Bronchial epithelial cell (primary cell): Measurements from ENCODE around the gene TXNDC15.

GRCh38 chr5:133405708-133406032 is 206.7 kb downstream of the FSTL4 start:
- RRBS, 2 experiments, result no CpG with 5 or more reads among the region's 7 CpGs

DNA sequence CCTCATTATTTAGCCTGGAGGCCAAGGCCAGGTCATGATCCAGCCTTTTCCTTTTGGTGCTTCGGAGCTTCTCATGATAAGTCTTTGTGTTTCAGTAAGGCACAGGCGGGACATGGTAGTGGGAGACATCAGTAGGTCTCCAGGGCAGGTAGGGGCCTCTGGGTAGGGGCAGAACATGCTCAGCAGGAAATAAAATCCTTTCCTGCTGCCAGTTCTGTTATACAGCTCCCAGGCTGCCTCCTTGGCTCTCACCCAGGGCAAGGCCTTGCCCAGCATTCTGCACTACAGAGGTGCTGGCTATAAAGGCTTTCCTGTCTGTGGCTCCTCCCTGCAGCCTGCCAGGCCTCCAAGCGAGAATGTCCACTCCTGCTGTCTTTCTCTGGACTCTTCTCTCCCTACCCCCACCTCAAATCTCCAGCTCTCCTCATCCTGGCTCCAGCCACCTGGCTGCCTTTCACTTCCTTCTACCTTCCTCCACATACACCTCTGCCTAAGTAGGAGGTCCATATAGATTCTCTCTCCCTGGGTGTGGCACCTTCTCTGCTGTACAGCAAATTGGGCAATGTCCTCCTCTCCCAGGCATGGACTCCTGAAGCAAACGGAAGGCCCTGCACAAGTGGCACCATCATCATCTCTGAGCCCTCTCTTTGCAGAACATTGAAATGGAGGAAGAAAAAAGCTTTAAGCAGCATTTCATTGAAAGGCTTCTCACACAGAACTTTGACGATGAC is 128.6 kb downstream of the FSTL4 start:
- RRBS, 2 experiments, result no CpG with 5 or more reads among the region's 5 CpGs

- RRBS, 2 experiments, result no CpG with 5 or more reads among the region's 19 CpGs
These were observed 28.9 kb downstream of the FSTL4 start for GRCh38 chr5:133583493-133583860.

GRCh38 chr5:133825432-133826302 is 142.8 kb downstream of the C5orf15 start:
- RRBS, 2 experiments, result no CpG with 5 or more reads among the region's 17 CpGs

GRCh38 chr5:133935154-133935593 is 33.3 kb downstream of the C5orf15 start:
- RRBS, 2 experiments, result no CpG with 5 or more reads among the region's 4 CpGs

GRCh38 chr5:134086982-134087376 is 27.5 kb upstream of the TCF7 start:
- RRBS, 2 experiments, result no CpG with 5 or more reads among the region's 13 CpGs

GRCh38 chr5:134146402-134147419 is 30.0 kb downstream of the SKP1 start:
- RRBS, 2 experiments, result no CpG with 5 or more reads among the region's 4 CpGs

- RRBS, 2 experiments, result no CpG with 5 or more reads among the region's 15 CpGs
These were observed 24.8 kb downstream of the SKP1 start for GRCh38 chr5:134151488-134152740.

DNA sequence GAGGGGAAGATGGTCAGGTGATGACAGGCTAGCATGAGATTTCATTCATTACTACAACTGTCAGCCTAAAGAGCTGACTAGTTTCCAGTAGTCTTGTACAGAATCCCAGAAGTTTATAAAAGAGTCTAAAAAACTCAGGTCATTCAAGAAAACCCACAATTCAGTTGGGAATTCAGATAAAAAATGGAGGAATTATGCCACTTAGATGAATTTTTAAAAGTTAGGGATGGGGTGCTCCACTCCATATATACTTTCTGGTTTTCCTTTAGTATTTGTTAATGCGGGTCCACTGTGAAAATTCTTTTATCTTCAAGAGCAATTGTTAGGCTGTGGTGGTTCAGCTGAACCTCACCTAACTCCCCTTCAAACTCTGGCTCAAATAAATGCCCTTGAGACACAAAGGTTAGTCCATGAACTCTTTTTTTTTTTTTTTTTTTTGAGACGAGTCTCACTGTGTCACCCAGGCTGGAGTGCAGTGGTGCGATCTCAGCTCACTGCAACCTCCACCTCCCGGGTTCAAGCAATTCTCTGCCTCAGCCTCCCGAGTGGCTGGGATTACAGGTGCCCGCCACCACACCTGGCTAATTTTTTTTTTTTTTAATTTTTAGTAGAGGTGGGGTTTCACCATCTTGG is 13.2 kb upstream of the SKP1 start:
- RRBS, 2 experiments, result no CpG with 5 or more reads among the region's 6 CpGs

DNA sequence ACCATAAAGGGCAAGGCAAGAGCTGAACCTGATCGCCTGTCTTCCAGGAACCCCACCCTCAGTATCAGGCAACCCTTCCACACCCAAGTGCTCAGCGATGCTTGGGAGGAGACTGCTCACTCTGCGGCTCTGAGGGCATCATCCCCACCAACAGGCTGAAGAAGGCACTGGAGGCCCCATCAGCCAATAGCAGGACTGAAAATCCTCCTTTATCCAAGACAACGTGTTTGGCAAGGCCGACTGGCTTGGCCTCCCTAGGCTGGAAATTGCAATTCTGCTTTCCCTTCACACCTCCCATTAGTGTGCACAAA is 1.4 kb upstream of the PPP2CA start:
- RRBS, 2 experiments, result no CpG with 5 or more reads among the region's 5 CpGs

GRCh38 chr5:134437915-134438471 is 26.3 kb upstream of the CDKN2AIPNL start:
- RRBS, 2 experiments, result no CpG with 5 or more reads among the region's 4 CpGs

GRCh38 chr5:134555785-134556442 is 30.4 kb downstream of the JADE2 start:
- RRBS, 2 experiments, result no CpG with 5 or more reads among the region's 13 CpGs

DNA sequence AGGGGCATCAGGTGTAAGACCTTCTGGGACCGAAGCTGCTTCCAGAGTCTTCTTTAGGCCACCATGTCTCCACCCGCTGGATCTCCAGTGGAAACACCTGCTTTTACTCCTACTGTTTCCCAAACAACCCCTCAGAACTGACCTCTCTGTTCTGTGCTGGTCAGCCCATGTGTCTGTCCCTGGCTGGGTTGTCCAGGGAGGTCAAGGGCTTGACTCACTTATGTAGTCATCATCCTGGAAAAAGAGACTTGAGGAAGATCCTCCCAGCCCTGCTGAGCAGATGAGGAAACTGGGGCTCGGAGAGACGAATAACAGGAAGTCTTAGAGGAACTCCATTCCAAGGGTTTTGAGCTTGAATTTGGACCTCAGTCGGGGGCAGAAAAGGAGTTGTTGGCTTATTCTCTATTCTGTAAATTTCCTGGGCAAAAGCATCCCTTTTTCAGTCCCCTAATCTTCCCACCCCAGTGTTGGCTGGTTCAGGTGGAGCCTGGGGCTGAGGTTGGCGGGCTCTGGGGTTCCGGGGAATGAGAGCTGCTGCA is 42.6 kb downstream of the JADE2 start:
- RRBS, 2 experiments, result no CpG with 5 or more reads among the region's 7 CpGs

GRCh38 chr5:134626324-134626924 is 6.2 kb downstream of the SAR1B start:
- RRBS, 2 experiments, result no CpG with 5 or more reads among the region's 1 CpG

- RRBS, 2 experiments, result no CpG with 5 or more reads among the region's 4 CpGs
These were observed 7.6 kb upstream of the DDX46 start for GRCh38 chr5:134750756-134751540.

DNA sequence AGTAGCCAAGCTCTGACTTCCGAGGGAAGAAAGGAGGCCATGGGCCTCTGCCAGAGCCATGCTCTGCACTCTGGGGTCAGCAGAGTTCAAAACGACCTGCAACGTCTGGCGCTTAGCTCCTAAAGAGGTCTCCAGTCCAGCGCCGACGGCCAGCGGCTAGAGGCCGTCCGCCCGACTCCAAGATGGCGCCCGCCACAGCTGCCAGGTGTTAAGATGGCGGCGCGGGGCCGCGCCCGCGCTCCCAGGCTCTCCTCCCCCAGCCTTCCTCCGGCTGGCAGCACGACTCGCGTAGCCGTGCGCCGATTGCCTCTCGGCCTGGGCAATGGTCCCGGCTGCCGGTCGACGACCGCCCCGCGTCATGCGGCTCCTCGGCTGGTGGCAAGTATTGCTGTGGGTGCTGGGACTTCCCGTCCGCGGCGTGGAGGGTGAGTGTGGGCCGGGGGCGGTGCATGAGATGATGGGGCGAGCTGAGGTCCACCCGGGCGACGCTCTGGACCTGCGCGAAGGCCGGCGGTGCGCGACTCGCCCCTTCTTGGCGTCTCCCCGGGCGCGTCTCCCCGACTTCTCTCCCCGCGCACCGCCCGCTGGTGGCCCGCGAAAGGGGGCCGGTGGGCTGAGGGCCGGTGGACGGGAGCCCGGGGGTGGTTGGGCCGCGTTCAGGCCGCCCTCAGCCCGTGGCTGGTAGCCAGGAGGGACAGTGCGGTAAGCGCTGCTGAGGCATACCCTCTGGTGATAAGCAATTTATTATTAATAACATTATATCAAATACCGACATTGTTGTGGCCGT is at the start of gene TXNDC15:
Gene TXNDC15, plus strand, starts transcription at position 266 of the 787 bp plus-strand sequence.
- RRBS, 2 experiments, result 1 to 2% methylated on average over 31 to 36 of the region's 77 CpGs

DNA sequence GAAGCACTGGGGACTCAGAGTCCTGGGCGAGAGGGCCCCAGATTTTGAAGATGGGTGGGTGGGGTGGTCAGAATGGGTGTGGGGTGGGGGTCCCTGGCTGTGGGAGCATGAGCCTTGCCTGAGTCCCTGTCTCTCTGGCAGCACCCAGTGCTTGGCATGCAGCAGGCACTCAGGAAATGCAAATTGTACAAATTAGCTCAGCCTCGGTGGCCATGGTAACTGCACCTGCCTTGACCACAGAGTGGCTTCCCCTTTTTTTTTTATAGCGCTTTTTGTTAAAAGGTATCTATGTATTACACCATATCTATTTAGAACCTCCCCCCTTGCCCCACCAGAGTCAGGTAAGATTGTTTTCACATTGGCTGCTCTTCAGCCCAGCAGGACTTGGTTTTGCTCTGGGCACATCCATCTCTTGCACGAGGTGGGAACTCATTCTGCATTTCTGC is 19.3 kb upstream of the PITX1 start:
- RRBS, 2 experiments, result no CpG with 5 or more reads among the region's 4 CpGs

- RRBS, 2 experiments, result 6 to 10% methylated on average over 7 of the region's 19 CpGs
These were observed 152.2 kb downstream of the MACROH2A1 start for GRCh38 chr5:135246666-135247361.

DNA sequence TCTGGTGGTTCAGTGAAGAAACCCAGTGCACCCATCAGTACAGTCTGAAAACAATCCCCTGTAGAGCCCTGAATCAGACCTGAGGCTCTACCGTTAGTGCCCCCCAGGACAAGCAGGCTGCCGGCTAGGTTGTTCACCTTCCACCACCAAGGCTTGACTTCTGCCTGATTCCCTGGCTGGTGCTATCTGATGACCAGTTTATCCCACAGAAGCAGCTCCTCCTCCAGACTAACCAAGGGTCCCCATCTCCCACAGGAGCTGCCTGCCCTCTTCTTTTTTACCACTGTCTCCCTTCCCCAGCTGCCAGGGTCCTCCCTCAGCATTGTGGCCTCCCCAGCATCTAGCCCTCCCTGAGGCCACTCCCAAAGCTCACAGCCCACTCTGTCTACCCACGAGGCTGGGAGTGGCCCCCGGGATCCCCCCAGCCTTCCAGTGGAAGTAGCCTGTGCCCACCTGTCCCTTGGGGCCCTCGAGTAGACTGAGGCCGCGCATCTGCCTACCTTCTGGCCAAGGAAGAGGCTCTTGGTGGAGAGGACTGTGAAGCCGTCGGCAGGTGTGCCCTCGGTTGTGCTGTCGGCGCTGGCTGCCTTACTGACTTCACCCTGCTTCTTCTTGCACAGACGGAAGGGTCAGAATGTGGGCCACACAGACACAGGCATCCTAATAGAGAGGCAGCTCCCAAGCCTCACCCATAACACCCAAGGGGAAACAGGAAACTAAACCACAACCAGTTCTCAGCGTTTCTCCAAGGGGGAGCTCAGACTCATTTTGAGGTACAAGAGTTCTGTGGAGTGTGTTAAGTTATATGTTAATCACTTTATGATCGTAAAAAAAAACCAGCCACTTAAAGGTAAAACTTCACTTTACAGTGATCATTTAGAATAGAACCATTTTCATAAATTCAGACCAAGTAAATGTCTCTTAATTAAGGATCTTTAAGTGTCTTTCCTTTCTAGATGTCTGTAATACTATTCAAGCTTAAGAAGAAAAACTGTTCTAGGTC is 38.7 kb downstream of the MACROH2A1 start:
- RRBS, 2 experiments, result no CpG with 5 or more reads among the region's 15 CpGs